ENCODE measurements around a stretch of chr13.

DNA sequence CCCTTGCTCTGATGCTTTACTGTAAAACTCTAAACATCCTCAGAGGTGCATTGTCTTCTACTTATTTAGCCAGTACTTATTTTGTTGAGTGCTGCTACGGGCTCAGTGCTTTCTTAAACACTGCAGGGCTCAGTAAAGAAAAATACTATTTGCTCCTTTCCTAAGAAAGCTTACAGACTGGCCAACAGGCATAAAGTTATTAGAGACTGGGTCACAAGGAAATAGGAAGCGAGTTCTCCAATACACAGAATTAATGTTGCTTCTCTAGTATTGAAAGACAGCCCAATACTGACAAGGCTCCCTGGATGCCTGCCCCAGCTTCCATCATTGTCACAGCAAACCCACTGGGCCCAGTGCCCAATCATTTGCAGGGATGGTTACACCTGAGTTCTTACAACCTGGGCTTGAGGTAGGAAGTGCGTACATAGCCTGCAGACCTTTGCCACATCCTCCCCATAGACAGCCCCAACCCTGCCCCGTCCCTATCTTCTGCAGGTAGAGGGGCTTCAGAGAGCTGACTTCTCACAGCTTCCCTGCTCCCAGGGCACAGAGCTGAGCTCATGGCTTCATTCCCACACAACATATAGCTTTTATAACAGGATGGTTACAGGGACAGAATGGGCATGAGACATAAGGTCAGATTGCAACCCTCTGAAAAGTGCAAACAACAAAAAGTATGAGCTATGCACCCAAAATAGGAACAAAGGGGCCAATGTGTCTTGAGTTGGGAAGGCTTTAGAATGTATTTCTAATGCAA lies 108.0 kb upstream of the UBL3 start:
- RRBS, result no CpG with 5 or more reads among the region's 4 CpGs

DNA sequence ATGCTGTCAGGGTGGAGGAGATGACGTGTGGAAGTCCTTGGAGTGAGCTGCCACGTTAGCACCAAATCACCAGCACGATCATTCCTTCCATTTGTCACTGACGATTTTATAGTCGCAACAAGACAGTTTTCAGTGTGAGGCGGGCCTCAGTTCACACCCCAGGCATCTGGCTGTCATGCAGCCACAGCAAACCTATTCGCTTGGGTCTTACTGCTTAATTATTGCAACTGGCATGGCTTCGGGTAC lies 158.8 kb downstream of the KATNAL1 start:
- RRBS, result no CpG with 5 or more reads among the region's 8 CpGs

DNA sequence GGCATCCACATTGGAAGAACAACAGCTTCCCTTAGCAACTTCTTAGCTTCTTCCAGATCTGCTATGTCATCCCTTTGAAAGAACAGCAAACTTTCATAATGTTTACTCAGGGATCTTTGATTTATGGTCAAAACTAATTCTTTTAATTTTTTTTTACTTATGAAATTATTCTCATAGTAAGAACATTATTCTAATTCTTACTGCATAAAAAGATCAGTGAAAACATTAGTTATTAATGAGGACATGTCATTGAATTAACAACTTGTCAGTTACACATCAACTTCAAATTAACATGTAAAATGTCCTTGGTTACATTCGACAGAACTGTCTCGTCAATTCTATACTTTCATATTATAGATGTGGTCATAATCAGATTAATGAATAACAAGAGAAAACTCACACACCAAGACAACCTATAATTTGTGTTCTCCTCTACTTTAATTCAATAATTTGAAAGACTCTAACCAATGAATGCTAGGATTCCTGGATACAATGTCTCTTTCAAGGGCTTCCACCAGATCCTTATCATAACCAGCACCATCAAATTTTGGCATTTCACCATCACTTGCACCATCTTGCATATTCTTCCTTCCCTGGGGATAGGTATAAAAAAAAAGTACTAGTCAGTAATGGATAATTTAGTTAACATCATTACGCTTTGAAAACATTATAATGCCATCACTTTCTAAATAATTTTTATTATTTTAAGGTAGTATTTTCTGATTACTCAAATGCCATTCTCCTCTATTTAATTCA lies 66.7 kb downstream of the KATNAL1 start:
- RRBS, result no CpG with 5 or more reads among the region's 3 CpGs

- RRBS, result no CpG with 5 or more reads among the region's 11 CpGs
These were observed 382 bp upstream of the KATNAL1 start for GRCh38 chr13:30307781-30308084.

- RRBS, result no CpG with 5 or more reads among the region's 12 CpGs
These were observed 26.8 kb upstream of the UBE2L5 start for GRCh38 chr13:30395447-30395956.

DNA sequence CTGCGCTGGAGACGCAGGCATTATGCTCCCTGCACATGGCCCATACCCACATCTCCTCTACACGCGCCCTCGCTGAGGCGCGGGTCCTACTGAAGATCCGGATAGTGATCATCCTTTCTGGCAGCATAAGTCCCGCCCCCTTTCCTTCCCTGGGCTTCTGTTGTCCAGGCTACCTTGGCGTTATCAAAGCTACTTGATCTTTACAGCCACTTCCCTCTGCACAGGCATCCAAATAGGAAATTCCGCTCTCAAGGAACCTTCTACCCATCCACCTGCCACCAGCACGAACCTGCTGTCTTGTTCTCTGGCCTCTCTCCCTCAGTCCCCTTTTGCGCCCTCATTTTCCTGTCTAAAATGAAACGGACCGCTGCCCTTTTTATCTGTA lies 1.2 kb upstream of the UBE2L5 start:
- RRBS, result no CpG with 5 or more reads among the region's 15 CpGs

GRCh38 chr13:30657956-30658643 lies 40.4 kb downstream of the USPL1 start:
- RRBS, result no CpG with 5 or more reads among the region's 5 CpGs

- RRBS, result no CpG with 5 or more reads among the region's 16 CpGs
These were observed 70.6 kb upstream of the MEDAG start for GRCh38 chr13:30835323-30836054.

DNA sequence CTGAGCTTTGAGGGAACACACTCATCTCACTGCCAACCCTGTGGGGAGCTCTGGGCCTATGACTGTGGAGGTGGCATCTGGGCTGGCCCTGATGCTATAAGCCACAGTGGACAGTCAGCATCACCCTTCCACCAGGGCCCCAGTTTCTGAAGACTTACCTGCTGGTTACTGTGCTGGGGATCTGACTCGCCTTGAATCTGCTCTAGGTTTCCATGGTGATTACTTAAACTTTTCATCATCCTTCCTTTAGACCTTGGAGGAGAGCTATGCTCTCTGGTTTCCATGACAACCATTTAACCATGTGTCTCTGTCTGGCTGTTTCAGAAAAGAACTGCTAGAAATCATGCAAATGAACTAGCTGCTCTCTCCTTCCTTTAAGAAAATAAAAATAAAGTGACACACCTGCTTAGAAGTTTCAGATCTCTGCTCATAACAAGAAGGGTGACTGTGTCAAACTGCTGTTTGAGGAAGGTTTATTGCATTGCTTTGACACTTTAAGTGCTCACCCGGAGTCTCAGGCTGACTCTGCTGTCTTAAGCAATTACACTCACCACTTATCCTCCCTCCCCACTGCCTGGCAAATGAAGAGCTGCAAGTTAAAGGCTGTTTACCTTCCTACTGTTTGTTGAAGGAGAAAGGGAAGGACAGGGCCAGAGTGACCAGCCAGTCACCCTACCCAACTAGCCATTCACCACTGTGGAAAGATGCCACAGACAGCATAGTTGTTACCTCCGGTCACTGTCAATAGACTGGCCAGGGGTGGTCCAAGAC lies 87.7 kb downstream of the HSPH1 start:
- RRBS, result no CpG with 5 or more reads among the region's 3 CpGs

GRCh38 chr13:31147709-31148272 lies 13.9 kb downstream of the HSPH1 start:
- RRBS, result no CpG with 5 or more reads among the region's 1 CpG

DNA sequence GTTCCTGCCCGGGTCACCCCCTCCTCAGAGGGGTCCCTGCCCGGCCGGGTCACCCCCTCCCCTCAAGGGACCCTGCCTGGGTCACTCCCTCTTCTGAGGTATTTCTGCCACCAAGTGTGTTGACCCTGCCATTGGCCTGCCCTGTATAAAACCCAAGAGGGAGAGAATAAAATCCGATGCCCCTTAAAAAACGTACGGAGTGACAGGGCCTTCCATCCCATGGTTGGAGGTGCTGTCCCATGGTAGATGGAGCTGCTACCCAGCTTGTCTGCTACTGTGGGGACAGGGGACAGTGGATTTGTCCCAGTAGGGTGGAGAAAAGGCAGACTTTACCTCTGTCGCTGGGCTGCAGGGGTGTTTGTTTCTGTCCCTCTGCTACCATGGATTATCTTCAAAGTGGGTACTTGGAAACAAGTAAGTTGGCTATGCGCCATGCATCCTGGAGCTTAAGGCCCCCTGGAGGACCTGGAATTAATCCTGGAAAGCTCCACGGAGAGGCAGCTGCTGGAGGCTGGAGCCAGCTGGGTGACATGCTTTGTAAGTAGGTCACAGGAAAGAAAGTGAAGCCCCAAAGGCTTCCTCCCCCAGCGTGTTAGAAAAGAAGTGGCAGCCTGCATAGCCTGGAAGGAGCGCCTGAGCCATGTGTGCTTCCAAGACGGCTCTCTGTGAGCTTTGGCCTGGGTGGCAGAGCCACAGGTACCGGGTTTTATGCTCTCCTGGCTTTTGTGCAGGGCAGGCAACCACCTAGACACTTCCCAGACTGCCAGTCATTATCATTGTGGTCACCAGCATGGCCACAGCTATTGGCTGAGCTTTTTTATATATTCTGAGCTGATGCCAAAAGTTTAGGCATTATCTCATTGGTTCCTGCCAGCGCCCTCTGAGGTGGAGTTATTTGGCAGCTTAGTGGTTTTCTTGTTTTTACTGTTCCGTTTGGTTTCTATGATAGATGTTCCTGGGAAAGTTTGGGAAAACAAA lies 9.4 kb downstream of the B3GLCT start:
- RRBS, result no CpG with 5 or more reads among the region's 15 CpGs

DNA sequence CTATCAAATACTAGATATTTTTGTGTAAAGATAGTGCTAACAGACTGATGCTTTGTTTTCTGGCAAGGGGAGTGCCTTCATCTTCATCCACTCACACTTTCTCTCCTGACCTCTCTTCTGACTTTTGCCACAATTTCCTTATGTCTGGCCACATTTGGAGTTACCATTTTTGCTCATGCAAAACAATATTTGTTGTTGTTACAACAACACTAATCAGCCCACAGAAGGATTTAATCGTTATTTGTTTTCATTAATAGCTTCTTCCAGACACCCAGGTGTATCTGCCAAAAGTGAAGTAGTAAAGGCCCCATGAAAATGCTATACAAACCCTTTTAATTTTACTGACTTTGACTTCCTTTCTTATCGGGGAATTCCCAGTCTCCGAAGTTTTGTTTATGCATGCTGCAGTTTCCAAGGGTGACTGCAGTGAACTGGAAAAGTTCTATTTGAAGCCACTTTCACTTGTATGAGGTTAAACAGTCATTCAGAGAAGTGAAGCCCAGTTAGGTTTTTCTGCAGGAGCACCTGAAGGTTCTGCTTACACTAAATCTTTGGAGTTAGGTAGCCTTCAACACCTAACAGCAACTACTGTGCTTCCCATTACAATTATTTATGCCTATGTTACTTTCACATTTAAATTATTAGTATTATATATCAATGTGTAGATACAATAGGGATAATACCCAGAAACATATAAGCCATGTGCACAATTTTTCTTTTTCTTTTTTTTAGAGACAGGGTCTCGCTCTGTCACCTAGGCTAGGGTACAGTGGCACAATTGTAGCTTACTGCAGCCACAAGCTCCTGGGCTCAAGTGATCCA lies 65.9 kb upstream of the FRY start:
- RRBS, result no CpG with 5 or more reads among the region's 4 CpGs

DNA sequence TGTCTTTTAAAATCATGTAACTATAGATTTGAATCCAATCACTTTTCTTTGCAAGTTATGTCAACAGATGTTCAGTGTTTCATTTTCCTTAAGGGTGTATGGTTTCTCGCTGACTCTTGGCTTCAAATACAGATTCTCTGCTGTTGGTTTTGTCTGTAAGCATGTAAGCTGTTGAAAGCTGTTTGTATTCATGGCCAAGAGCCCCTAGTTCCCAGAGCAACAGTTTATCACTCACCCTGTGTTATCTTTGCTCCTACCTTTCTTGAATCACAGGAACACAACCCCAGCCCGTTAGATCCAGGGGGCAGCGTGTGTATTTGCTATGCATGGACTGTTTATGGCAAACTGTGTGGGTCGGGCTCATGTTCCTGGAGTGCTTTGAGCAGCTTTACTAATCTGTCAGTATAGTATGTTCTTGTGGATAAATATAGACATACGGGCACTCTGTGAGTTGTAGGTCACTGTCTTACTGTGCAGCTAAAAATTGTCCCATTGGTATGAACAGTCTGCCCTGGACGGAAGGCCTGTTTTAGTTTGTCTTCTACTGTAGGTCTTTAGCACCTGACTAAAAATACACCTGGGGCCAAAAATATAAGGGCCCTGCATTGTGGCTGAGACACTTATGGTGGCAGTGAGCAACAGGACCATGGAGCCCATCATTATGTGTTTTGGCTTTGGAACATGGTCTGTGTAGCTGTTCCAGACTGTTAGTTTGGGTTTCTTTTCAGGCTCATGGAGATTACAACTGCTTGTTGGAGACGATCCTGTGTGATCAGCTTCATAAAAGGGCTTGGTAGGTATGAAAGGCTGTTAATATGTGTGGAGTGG lies 29.0 kb downstream of the FRY start:
- RRBS, result no CpG with 5 or more reads among the region's 7 CpGs

- RRBS, result no CpG with 5 or more reads among the region's 5 CpGs
These were observed 5.8 kb downstream of the N4BP2L1 start for GRCh38 chr13:32422145-32422539.

DNA sequence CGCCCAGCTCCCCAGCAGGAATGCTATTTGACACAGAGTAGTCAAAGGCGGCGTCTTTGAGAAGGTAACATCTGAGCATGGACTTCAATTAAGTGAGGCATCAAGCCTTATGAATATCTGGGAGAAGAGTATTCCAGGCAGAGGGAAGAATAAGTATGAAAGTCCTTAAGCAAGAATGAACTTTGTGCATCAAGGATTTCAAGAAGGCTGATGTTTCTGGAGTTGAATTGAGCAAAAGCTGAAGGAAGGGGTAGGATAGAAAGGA lies 194.1 kb downstream of the PDS5B start:
- RRBS, result no CpG with 5 or more reads among the region's 3 CpGs

GRCh38 chr13:32789954-32790407 lies 203.7 kb downstream of the PDS5B start:
- RRBS, result no CpG with 5 or more reads among the region's 3 CpGs

DNA sequence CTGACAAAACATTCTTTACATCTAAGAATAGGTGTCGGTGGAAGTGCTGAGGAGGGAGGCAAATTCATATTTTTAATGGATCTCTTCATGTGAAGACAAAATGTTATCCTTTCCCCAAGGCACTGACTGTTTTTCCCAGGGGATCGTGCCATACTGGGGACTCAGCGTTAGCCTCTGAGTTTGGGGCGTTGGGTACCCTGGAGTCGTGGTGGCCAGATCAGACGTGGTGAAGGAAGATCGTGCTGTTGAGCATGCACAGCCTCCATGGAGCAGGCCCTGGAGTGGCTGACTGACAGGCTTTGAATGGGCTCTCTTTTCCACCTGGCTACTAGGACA lies 126.6 kb upstream of the KL start:
- RRBS, result no CpG with 5 or more reads among the region's 7 CpGs

DNA sequence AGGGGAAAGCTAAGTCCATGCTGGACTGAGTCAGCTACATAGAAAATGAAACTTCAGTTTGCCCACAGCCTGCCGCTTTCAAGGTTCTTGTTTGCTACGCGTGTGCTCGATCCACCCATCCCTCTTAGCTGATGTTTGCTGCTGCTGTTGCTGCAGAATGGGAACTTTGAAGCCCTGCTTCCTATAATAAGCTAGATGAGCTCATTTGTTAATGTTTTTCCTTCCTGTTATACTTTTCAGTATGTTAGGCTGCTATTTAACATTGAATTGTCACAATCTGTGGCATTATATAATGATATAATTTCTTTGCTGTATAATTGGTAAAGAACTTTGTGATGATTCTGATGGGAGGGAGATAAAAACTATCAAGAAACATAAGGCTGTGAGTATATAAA lies 46.5 kb upstream of the KL start:
- RRBS, result no CpG with 5 or more reads among the region's 4 CpGs

GRCh38 chr13:33109371-33110158 lies 93.3 kb downstream of the KL start:
- RRBS, result no CpG with 5 or more reads among the region's 16 CpGs

Data from choroid plexus epithelial cell (primary cell).